Kidney (tissue), 2 donors: ENCODE measurements around a stretch of chr1.

- PRO-cap: no peak
- RRBS: no CpG with 5 or more reads among the region's 4 CpGs
Measured at GRCh38 chr1:203663054-203663812, 36.6 kb downstream of the ATP2B4 start.

- PRO-cap: no peak
- RRBS: no CpG with 5 or more reads among the region's 1 CpG
Measured at GRCh38 chr1:203799670-203800325, 4.4 kb downstream of the ZBED6 start.

DNA sequence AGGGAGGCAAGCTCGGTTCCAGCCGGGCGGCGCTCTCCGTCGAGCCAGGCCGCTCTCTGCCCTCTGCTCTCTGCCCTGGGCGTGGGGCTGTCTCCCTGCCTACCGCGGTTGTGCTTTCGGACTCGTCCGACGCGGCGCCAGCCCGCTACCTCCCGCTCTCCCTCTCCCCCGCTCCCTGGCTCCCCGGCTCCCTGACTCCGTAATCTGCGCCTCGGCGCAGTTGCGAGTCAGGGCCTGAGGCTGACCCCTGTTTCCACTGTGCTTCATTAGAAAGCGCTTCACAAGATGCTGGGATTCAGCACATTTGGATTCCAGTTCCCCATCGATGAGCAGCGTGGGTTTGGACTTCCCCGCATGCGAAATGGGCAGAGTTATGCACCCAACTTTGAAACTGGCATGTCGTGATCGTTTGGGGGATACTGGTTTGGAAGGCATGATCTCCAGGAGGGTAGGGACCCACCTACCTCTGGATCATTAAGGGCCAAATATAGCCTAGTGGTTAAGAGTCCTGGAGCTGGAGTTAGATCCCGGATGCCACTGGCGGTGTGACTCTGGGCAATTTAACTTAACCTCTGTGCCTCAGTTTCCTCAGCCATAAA is 2.3 kb downstream of the SOX13 start:
- PRO-cap: bidirectional peak, plus-strand start at position 219 of the sequence, minus-strand start at position 110 of the sequence; bidirectional peak, plus-strand start at position 303 of the sequence, minus-strand start at position 222 of the sequence
- RRBS: 8% methylated on average over 2 of the region's 34 CpGs

GRCh38 chr1:204094861-204095190 is 21.9 kb downstream of the SOX13 start:
- PRO-cap: no peak
- RRBS: no CpG with 5 or more reads among the region's 7 CpGs

- PRO-cap: no peak
- RRBS: no CpG with 5 or more reads among the region's 3 CpGs
Measured at GRCh38 chr1:204142230-204142800, 9.5 kb downstream of the ETNK2 start.

GRCh38 chr1:204146908-204148086 is 4.5 kb downstream of the ETNK2 start:
- PRO-cap: no peak
- RRBS: no CpG with 5 or more reads among the region's 15 CpGs

- PRO-cap: no peak
- RRBS: no CpG with 5 or more reads among the region's 7 CpGs
Measured at GRCh38 chr1:204150234-204150684, 1.6 kb downstream of the ETNK2 start.

GRCh38 chr1:204255774-204256278 is 42.0 kb upstream of the GOLT1A start:
- PRO-cap: no peak
- RRBS: no CpG with 5 or more reads among the region's 5 CpGs

DNA sequence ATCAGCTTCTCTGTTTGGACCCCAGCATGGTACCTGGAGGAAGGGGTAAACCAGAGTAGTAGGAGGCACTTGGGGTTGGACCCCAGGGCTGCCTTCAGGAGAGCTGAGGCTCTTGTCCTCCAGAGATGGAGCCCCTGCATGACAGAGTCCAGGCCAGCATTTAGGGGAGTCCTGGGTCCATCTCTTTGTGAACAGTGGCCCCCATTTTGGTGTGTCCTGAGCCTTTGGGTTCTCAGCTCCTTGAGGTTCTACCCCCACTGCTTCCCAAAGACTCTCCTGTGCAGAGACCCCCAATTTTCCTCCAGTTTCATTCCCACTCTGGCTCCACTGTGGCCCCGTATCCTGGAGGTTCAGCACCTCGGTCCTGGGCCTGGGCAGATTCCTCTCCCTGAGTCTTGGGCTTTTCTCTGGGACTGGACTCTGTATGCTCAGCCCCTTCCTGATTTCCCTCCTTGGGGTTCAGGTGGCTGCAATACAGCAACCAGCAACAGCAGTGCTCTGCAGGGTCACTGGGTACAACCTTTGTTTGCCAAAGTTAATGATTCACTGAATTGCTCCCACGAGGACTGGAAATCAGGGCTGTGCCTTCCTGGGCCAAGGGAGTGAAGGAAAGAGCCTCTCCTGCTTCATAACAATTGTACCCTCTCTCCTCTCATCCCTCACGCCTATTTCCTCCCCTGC is 52.5 kb upstream of the GOLT1A start:
- PRO-cap: no peak
- RRBS: no CpG with 5 or more reads among the region's 4 CpGs

- PRO-cap: no peak
- RRBS: no CpG with 5 or more reads among the region's 17 CpGs
Measured at GRCh38 chr1:204307105-204308229, 52.3 kb downstream of the PLEKHA6 start.

DNA sequence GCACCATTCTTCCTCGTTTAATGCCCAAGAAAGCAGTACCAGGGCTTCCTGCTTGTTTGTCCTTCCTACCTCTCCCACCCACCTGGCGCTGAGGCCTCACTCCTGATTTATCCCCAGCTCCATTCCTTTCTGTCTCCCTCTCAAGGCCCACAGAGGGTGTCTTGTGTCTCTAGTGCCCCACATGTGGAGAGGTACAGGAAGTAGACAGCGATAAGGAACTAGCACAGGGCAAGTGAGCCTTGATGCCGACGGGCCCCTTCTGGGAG is 32.6 kb downstream of the PLEKHA6 start:
- PRO-cap: no peak
- RRBS: no CpG with 5 or more reads among the region's 5 CpGs

DNA sequence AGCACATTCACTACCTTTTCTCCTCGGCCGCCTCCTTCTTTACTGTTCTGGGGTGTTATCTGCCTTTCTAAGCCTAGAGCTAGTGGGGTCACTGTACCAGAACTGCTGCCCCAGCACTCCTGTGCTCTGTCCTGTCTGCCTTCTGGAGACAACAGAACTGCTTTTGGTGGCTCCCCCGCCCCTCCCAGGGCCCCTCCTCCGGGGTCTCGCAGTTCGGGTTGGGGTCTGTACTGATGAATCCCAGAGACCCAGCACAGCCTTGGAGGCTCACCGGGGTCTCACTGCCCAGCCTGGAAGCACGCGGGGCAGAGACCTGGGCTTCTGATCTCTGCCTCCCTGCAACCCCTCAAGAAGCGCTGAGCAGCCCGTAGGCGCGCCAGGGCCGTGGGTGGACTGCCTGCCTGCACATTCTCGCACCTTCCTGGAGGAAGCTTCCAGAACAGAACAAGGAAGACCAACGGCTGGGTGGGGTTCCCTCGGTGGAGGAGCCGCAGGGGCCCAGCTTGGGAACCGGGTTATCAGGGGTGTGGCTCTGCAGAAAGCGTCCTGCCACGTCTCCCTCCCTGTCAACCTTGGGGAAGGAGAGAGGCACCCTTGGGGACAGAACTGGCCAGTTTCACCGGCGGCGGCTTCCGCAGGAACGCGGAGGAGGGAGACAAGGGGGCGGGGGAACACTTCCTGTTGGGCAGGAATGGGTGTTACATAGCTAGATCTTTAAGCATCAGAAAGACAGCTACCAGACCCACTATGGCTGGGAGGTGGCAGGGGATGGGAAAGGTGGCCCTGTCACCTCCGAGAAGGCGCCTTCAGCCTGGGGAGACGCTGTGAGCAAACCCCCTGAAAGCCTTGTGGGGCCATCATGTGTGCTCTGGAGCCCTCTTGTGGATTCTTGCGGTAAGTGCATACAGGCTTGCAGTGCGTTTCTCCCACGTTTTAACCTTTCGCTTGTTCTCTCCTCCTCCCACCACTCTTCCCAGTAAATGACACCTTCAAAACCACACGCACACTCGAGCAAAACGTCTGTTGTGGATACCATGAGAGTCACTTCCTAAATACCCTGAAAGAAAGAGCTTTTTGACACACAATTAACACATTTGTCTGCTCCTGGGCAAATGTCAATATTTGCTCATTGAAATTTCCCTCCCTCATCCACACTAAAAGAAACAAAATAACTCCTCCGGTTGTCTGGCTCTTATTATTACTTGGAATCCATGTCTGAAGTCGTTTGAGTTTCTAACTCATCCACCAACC is 3.7 kb upstream of the PLEKHA6 start:
- PRO-cap: unidirectional peak, minus-strand start at position 574 of the sequence; unidirectional peak, minus-strand start at position 797 of the sequence
- RRBS: 20% methylated on average over 7 of the region's 40 CpGs

GRCh38 chr1:204448968-204449693 is 37.5 kb upstream of the PPP1R15B start:
- PRO-cap: no peak
- RRBS: no CpG with 5 or more reads among the region's 6 CpGs

GRCh38 chr1:204505978-204506976 is 9.9 kb upstream of the MDM4 start:
- PRO-cap: unidirectional peak, plus-strand start at chr1:204506521
- RRBS: no CpG with 5 or more reads among the region's 31 CpGs

DNA sequence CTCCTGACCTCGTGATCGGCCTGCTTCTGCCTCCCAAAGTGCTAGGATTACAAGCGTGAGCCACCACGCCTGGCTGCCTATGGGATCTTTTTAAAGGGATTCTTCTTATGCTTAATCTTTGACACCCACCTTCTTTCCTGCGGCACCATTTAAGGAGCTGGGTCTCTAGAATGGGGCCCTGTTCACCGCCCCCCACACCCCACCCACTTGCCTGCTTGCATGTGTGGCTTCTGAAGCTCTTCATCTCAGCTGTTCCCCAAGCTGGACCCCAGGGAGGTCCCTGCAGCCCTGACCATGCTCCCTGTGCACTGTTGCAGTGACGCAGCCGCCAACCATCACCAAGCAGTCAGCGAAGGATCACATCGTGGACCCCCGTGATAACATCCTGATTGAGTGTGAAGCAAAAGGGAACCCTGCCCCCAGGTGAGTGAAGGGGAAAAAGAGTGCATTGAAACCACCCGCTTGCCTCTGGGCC is 91.3 kb upstream of the CNTN2 start:
- PRO-cap: no peak
- RRBS: no CpG with 5 or more reads among the region's 12 CpGs

DNA sequence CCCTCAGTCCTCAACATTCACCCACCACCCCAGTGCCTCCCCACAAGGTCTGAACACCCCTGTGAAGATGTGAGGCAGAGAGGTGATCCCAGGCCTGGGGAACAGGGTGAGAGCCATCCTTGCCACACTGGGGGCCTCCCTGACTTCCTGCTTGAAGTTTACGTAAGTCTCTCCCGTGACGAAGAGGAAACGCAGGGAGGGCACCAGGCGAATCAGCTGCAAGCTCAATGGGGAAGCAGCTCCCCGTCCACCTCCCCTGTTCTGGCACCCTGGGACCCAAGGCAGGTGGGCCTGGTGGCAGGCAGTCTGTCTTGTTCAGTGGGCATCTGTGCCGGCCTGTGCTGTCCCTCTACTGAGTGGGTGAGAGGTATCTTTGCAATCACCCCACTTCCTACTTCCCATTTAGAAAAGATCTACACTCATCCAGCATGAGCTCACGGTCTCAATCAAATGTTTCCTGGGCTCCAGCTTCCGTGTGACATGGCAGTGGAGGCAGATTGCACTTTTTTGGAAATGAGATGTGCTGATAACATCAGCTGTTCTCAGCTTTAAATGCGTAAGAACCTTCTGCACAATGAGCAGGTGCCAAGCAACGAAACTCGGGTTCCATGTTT is 50.4 kb upstream of the CNTN2 start:
- PRO-cap: no peak
- RRBS: no CpG with 5 or more reads among the region's 12 CpGs

DNA sequence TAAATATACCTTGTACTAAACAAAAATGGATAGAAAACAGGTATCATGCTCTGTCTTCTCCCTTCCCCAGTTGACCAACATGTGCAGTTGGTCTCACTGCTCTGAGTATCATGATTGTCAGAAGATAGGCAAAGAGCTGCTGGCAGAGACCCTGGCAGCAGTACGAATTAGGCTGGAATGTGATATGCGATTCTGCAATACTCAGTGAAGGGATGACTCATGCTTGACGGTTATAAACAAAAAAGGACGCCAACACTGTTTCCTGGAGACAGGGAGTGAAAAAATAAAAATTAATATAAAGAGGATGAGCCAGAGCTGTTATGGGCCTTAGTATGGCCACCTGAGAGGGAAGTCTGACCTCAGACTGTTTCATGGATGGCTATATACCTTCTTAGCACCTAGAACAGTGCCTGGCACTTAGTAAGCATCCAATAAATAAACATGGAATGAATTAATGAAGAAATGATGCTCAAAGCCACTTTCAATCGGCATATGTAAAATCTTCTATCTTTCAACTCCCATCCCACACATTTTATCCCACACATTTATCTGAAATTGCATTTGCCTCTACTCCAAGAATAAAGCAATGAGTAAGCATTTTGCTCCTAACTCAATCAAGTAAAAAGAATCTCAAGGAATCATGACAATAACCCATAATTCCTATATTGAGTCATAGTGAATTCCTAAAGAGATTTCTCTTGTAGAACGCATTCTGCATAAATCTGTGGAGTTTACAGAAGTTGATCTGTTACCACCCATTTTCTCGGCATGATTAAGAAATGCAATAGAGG is 35.9 kb downstream of the DSTYK start:
- PRO-cap: no peak
- RRBS: no CpG with 5 or more reads among the region's 7 CpGs

DNA sequence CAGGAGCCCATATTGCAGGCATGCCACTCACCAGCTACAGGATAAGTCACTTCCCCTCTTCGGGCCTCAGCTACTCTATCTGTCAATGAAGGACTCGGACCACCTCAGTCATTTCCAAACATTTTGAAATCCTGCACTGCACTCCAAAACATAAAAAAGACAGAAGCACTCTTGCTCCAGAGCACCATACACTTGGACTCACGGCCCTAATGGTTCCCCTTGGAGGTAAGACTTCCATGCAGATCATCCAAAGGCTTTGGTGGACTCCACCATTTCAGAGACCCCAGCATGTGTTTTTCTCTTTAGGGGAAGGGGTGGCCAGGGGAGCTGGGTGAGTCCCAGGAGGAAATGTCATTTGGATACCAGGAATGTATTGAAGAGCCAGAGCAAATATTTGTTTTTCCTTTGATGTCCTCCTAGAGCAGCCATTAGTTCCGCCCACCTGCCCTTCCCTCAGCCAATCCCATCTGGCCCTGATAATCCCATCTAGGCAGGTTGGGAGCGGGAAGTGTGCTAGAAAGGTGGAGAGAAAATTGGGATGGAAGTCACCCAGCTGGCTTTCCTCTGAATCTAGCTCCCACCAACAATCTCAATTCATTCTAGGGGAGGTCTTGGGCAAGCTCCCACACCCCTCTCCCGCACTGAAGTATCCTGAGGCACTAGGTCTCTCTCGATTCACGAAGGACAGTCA is 3.0 kb downstream of the NUAK2 start:
- PRO-cap: no peak
- RRBS: no CpG with 5 or more reads among the region's 8 CpGs

DNA sequence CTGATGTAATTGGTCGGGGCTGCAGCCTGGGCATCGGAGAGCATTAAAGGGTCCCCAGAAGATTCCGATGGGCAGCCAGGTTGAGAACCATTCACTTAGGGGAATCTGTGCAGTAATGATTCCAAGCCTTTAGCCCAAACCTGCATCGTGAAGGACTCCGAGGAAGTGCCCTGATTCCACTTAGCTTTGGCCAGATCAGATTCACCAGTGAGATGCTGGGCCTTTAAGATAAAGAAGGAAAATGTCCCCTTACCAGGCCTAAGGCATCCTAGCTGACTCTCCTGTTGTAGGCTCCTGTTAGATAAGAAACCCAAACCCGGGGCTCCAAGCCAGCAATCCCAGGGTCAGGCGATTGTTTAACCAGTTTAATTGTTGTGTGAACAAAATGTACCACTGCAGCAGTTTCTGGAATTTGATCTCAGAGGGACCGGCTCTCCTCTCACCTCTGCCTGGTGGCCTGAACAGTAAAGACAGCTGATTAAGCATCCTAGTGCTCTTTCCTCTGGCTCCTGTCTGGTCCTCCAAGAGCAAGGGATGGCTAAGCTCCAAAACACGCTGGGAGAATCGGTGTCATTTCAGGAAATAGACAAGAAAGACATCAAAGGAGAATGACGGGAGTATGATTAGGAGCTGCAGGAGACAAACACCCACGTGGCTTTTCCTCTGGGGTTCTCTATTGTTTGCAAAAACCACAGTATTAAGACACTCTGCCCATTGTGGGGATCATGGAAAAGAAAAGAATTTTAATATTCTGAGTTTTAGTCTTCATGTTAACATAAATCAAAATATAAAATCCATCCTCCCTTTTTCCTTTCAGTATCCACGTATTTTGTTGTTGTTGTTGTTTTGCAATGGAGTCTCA is 9.3 kb upstream of the KLHDC8A start:
- PRO-cap: no peak
- RRBS: 26% methylated on average over 3 of the region's 13 CpGs

DNA sequence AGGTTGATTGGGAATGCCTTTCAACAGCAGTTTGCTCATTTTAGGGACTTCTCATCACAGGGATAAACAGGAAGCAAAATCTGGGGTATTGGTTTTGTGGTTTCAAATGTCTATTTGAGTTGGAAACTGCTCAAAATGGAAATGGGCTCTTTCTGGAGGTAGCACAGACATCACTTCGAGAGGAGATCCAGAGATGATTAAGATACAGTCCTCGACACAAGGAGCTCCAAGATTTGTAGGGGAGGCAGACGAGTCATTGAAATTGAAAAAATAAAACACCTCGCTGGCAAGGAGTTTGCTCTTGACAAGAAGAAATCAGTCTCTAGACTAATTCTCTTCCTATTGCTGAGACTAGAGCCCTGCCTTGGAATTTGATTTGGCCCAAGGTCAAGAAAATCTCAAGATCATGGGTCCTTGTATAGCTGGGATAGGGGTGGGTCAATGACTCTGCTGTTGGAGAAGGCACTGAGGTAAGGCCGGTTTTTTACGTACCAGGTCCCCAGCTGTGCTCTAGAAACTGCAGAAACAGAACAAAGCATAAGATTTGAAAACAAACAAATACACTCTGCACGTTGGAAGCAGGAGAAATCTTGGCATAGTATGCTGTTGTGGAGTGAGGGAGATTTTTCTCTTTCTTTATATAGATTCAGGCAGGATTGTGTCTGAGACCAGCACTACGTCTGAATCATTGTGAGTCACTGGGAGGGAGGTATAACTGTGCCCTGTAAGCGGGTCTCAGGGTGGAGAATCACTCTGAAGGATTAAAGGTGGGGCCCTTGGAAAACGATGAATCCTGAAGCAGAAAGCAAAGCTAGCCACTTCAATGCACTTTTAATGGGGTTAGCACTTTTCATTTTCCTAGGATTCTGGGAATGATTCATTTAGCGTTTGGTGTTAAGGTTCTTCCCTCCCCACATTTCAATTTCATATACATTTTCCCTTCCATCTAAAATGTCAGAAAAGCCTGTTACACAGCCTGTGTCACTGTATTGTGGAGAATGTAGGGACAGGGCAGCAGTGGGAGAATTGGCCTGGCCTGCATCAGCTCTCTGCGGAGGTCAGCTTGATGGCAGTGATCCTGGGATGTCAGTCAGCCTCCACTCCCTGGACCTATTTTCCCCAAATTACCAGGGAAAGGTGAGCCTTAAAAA is 17.9 kb upstream of the KLHDC8A start:
- PRO-cap: no peak
- RRBS: no CpG with 5 or more reads among the region's 12 CpGs